Measurements from ENCODE around the gene FBXW2.

- PRO-cap = no peak
Observed at GRCh38 chr9:117516514-117517332, 101.9 kb upstream of the ASTN2 start.

- PRO-cap = no peak
Observed at GRCh38 chr9:117720438-117721054, 16.3 kb downstream of the TLR4 start.

DNA sequence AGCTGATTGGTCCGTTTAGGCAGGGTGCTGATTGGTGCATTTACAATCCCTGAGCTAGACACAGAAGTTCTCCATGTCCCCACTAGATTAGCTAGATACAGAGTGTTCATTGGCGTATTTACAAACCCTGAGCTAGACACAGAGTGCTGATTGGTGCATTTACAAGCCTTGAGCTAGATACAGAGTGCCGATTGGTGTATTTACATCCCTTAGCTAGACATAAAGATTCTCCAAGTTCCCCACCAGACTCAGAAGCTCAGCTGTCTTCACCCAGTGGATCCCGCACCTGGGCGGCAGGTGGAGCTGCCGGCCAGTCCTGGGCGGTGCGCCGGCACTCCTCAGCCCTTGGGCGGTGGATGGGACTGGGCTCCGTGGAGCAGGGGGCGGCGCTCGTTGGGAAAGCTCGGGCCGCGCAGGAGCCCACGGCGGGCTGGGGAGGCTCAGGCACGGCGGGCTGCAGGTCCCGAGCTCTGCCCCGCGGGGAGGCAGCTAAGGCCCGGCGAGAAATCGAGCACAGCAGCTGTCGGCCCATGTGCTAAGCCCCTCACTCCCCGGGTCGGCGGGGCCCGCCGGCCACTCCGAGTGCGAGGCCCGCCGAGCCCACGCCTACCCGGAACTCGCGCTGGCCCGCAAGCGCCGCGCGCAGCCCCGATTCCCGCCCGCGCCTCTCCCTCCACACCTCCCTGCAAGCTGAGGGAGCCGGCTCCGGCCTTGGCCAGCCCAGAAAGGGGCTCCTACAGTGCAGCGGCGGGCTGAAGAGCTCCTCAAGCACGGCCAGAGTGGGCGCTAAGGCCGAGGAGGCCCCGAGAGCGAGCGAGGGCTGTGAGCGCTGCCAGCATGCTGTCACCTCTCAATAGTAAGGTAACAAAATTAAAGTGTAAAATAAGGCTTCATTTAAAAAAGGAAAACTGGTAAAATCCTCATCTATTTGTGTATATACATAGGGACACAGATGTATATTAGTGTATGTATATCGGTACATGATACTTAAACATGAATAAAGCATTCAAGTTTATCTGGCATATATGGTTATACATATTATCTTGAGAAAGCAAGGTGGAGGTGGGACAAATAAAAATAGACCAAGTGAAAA is 560.0 kb downstream of the BRINP1 start:
- PRO-cap = no peak

- PRO-cap = no peak
Observed at GRCh38 chr9:119052229-119052768, 316.9 kb downstream of the BRINP1 start.

- PRO-cap = no peak
Observed at GRCh38 chr9:119555930-119556746, 186.9 kb upstream of the BRINP1 start.

DNA sequence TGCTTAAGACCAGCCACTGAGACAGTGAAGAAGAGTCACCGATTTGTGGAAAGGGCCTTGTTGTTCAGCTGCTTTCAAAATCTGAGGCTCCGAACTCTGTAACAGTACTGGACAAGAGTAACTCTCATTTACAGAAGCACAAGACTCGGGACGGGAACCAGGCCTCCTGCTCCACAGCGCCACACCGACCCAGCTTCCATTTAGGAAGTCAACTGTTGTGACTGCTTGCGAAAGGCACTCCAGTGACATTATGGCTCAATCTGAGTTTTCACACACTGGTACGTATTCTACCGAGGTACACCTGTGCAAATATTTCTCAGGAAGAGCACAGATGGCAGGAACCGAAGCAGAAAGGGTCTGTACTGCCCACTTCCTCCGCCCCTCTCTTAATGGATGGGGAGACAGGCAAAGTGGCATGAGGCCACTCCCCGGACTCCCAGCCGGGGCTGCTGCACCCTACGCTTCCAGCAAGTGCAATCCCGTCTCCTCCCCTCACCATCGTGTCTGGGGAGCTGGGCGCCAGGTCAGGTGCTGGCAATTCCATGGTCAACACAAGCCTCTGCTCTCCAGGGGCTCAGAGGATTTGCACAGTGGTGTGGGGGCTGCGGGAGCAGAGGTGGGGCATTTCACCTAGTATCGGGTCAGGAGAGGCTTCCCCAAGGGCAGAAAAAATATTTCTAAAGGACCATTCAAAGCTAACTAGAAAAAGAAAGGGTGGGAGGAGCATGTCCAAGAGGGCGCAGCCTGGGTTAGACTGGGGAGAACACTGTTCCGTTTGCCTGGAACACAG is 192.1 kb downstream of the CDK5RAP2 start:
- PRO-cap = no peak

DNA sequence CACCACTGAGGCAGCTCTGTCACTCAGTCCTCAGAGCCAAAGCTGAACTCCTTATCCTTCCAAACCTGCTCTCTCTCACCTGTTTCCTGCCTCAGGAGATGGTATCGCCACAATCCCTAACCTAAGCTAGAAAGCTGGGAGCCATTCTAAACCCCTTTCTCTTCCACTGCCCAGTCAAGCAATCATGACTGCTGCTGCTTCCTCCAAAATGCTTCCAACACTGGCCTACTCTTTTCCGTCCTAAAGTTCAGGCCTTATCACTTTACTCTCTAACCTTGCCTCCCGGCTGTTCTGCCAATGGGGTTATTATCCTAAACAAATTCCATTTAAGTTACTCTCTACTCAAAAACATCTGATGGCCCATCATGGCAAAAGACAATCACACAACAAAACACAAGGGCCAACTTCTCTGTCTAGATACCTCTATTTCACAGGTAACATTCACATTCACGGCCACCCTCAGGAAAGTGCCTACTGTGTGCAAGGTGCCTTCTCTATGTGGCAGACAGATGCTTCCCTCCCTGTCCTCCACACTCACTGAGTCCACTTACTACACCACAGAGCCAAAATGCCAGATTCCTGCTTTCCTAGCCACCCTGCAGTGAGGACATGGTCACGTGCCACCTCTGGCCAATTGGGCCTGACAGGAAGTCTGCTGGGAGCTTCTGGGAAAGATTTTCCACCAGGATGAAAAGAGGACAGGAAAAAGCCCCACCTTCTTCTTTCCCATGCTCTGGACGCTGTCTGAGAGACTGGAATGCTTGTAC is 168.0 kb downstream of the CDK5RAP2 start:
- PRO-cap = no peak

GRCh38 chr9:120443056-120443890 is 136.7 kb downstream of the CDK5RAP2 start:
- PRO-cap = no peak

- PRO-cap = no peak
Observed at GRCh38 chr9:120527663-120528015, 52.3 kb downstream of the CDK5RAP2 start.

DNA sequence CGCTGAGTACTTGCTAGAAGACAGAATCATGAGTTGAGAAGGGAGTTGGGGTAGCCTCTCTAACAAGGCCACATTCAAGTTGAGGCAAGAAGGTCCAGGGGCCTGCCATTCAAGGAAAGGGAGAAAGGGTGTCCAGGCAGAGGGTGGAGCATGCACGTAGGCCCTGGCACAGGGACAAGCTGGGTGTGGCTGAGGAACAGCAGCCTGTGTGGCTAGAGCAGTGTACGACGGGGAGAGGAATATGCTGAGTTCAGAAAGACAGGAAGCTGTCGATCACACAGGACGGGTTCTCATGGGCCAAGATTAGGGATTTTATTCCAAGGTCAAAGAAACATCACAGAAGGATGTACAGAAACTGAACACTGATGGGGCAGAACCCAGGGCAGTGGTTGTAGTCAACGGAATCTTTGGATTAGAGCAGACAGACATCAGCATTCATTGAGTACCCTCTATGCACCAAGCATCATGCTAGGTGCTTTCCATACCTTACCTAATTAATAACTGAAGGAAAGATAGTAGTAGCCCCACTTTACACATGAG is 16.8 kb downstream of the CDK5RAP2 start:
- PRO-cap = no peak

- PRO-cap = no peak
Observed at GRCh38 chr9:120630996-120631574, 51.1 kb upstream of the CDK5RAP2 start.

DNA sequence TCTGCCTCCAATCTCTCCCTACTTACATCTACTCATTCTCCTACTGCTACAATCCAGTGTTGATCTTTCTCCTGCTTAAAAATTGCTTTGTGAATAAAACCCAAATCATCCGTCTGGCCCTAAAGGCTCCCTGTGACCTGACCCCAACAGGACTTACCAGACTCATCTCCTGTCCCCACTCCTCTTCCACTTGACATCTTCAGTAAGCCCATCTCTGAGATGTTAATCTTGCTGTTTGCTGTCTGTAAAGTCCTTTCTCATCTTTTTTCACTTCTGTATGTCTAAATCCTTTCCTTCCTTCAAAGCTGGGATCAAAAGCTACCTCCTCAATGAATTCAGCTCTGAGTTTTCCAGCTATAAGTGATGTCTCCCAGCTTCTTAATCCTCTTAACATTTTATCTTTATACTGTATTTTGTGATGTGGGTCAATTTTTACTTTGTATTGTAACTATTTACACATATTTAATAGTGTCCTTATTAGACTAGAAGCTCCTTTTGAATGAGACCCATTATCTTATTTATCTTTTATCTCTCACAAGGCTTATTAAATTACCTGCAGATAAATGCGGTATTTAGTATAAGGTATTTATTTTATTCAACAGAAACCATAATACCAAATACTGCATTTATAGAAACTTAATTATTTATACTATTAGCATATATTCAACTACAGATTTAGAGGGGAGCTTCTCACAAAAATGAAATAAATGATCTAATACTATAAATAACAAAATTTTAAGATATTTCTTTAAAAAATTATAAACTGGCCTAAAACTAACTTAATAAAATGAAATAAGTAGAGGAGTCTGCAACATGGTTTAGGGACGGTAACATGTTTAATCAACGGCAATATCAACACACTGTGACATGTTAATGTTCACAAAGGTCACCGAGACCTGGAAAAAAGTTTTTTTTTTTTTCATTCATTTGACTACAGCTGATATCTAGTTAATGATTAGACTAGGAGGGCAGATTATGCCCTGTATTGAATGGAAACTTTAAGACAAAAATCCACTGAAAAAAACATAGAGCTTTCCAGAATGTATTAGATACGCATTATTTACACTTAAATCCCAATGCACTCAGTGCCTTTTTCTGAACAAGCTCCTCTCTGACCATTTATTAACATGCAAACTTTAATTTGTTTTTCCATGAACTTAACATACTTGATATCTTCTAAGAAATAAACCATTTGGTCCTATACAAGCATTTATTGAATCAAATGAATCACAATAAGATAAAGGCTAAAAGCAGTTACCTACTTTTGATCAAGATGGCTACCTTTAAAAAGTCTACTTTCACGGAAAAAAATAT is 66.7 kb upstream of the CDK5RAP2 start:
- PRO-cap = no peak

DNA sequence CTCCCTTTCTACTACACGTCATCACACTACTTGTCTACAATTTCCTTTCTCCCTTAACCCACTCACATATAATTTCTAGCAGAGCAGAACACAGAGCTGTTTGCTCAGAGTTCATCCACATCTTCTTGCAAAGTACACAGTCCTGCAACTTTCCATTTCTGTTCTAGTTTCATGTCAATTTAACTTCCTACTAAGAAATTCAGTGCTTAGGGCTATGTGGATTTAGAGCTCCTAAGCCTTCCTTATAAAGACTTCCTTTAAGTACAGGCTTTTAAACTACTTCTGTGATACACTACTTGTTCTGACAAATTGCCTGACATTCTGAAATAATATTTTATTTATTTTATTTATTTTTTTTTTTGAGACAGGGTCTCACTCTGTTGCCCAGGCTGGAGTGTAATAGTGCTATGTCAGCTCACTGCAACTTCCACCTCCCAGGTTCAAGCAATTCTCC is 61.2 kb downstream of the MEGF9 start:
- PRO-cap = no peak

DNA sequence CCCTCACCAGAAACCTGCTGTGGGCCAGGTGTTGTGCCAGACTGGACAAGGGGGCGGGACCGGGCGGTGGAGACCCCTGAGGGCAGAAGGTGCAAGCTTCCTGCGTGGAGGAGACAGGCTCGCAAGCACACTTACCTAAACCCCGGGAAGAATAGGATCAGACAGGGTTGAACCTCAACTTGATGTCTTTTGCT is 739 bp upstream of the MEGF9 start:
- PRO-cap = bidirectional peak, plus-strand start at position 36 of the sequence, minus-strand start outside the sequence

DNA sequence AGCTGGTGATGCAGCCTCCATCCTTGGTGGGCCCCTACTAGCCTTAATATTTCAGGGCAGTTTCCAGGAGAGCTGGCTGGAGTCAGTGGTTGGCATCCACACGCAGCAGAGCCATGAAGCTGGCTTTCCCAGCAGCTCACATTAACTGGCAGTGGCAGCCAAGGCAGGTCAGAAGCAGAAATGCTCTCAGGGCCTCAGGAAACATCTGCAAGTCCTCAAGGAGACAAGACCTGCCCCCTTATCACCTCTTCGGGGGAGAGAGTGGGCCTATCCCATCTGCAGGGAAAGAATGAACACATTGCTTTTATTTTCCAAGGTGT is 20.8 kb upstream of the MEGF9 start:
- PRO-cap = no peak

DNA sequence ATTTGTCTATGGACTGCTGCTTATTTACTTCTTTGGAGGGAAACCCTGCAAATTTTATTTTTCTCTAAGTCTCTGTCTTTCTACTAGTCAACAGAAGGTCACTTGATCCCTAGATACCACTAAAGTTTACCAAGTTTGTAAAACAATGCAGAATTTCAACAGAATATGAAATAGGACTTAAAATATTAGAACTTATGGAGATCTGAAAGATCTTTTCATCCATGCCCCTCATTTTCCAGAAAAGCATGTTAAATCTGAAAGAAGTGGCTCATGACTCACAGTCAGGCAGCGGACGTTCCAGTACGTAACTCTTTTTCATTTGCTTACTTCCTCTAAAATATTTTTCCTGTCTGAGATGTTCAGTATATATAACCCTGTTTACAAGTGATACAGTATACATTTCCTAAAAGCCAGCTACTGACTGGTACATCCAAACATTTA is 22.4 kb downstream of the FBXW2 start:
- PRO-cap = no peak

DNA sequence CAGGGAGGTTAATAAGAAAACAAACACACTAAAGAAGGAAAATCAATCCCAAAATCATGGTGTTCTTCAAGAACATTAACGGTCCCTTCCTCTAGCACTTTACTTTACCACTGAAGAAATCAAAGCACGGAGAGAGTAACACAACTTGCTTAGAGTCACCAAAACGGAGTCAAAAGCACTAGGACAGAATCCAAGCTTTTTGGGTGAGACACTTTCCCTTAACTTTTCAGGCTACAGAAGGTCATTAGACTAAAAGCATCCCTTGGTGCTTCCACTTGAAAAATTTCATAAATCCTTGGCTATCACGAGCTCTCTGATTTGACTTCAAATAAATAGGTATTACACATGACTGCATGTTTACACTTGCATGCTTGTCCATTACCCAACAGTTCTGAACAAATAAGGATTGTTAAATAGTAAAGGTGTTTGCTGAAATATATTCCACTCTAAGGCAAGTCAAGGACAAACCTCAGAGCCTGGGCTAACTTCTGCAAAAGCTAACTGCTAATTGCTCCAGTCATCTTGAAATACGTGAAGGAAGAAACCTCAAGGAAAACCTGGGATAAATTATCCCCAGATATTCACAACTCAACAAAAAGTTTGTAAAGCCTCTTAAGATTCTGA is 14.5 kb downstream of the FBXW2 start:
- PRO-cap = no peak

DNA sequence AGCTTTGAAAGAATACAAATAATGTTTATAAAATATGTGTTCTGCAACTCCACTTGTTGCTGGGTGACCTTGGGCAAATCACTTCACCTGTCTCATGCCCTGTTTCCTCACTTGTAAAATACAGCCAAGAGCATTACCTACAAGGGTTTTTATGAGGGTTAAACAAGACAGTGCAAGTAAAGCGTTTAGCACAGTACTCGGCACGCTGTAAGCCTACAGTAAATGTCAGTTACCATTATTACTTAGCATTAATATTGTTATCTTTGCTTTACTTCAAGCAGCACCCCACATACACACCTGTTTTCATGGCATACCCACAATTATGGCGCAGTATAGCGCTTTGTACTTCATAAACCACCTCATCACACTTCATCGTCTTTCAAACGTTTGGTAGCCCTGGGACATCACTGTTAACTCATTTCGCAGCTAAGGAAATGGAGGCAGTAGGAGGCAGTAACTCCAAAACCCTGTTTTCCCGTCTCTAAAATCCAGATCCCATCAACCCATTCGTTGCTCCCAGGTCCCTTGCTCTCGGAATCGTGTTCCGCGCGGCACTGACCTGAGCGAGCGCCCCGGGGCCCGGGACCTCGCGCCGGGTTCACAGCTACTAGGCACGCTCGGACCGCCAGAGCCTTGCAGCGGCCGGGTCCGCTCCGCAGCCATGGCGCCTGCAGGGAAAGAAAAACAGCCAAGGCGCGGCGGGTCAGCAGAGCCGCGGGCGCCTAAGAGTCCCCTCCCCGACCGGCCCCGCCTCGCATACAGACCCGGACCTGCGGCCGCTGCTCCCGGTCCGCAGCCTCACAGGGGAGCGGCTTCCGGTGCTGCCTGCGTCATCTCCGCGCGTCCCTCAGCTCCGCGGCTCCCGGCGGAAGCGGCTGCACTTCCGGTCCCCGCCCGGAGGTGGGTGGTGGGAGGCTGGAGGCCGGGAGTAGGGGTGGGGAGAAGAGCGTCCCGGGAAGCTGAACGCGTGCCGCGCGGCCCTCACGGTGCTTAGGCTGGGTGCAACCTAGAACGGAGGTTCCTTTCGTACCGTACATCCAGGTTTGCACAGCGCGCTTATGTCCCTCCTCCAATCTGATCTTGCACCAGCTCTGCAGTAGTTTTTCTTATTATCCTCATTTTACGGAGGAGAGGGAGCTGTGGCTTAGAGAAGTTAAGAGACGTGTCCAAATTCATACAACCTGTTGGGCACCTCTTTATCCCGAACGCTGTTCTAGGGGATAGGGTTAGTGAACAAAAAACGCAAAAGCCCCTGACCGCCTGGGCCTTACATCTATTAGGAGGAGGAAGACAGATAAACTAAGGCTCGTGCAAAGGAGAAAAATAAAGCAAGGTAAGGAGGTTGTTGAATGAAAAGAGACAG is at the start of gene FBXW2:
Gene FBXW2 (minus strand): TSS at position 827 of the 1,363 bp plus-strand sequence.
- PRO-cap = unidirectional peak, minus-strand start at position 556 of the sequence; bidirectional peak, plus-strand start at position 931 of the sequence, minus-strand start at position 802 of the sequence

- PRO-cap = unidirectional peak, plus-strand start at chr9:120842508
Observed at GRCh38 chr9:120841840-120842615, 694 bp downstream of the PSMD5 start.

- PRO-cap = no peak
Observed at GRCh38 chr9:120875409-120875962, 1.5 kb downstream of the PHF19 start.

Measured in type B pancreatic cell (in vitro differentiated cells).